Upper lobe of left lung (tissue), 5 donors: ENCODE data around the gene TMEM44.

DNA sequence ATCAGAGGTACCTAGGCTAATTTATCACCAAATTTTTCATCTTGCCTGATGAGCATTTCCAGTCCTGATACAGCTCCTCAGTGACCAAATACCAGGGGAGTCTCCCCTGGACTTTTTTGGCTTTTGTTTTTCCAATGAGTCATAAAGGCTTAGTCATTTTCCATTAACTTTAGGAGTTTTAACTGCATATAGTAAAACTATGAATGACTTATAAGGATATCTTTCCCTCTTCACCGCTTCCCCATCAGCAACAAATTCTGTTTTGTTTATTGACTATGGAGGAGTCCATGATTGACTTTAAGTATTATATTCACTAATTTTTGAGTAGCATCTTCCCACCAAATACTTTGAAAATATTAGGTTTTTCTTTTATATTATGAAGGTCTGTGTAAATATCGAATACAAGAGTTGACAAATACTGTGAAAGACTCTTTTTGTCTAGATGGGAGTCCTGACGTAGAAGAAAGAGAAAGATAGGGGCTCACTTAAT is 7.6 kb upstream of the UTS2B start:
- PRO-cap, 2 experiments: peak in 1 of 2 experiments; most common minus-strand start position 79 of the sequence (in 1)
- RAMPAGE, long total RNA, 4 experiments: no peak in any of the 4 experiments

DNA sequence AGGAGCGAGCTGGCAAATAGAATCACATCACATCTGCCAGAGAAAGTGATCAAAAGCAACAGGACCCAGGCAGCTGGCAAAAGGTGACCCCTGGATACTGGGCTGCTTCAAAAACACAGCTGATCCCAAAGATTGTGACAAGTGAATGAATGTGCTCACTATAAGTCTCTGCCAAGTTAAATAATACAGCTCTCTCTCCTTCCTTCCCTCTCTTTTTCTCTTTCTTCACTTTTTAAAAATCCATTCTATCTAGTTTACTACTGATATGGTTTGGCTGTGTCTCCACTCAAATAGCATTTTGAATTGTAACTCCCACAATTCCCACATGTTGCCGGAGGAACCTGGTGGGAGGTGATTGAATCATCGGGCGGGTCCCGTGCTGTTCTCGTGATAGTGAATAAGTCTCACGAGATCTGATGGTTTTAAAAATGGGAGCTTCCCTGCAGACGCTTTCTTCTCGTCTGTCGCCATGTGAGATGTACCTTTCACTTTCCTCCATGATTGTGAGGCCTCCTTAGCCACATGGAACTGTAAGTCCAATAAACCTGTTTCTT is 35.8 kb upstream of the PYDC2 start:
- PRO-cap, 2 experiments: no peak in any of the 2 experiments
- RAMPAGE, long total RNA, 4 experiments: no peak in any of the 4 experiments

GRCh38 chr3:191431454-191431896 is 29.5 kb upstream of the PYDC2 start:
- PRO-cap, 2 experiments: no peak in any of the 2 experiments
- RAMPAGE, long total RNA, 4 experiments: no peak in any of the 4 experiments

DNA sequence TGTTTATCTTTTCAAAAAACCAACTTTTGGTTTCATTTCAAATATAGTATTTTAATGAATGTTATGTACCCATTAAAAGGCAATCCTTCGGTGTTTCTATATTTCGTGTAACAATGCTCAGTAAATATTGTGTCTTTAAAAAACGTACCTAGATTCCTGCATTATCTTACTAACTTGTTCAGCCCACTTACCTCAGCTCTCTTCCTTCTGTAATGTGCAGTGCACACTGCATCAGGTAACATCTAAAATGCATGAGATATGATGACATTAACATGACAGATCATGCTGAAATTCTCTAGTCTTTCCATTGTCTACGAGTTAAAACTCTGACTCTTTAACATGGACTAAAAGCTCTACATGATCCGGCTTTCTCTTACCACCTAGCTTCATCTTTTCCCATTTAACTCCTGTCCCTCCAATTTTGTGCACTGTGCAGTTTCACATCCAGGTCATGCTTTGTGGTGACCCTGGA is 147.6 kb downstream of the PYDC2 start:
- PRO-cap, 2 experiments: peak in 1 of 2 experiments; most common minus-strand start position 202 of the sequence (in 1)
- RAMPAGE, long total RNA, 4 experiments: no peak in any of the 4 experiments

DNA sequence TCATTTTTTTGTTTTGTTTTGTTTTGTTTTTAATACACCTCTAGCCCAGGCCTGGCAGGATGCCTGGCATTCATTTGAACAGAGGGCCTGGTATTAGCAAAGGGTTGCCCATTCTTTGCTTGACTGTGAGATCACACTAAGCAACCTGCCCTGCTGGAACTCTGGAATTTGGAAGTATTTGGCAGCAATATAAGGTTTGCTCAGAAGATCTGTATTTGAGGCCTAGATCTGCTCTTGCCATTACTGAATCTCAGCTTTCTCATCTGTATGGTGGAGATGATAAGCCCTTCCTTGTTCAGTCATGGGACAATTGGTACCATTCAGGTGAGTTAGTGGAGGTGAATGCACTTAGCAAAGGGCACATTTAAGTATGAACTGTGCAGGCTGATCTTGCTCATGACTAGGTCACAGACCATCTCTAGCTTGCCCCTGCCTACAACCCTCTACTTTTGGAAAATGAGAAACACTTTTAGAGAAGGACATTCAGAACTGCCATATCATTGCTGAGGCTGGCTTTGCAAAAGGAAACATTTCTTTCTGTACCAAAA is 21.9 kb upstream of the ATP13A5 start:
- PRO-cap, 2 experiments: no peak in any of the 2 experiments
- RAMPAGE, long total RNA, 4 experiments: no peak in any of the 4 experiments

- PRO-cap, 2 experiments: no peak in any of the 2 experiments
- RAMPAGE, long total RNA, 4 experiments: no peak in any of the 4 experiments
Measured at GRCh38 chr3:193841747-193843000, 249.2 kb downstream of the OPA1 start.

DNA sequence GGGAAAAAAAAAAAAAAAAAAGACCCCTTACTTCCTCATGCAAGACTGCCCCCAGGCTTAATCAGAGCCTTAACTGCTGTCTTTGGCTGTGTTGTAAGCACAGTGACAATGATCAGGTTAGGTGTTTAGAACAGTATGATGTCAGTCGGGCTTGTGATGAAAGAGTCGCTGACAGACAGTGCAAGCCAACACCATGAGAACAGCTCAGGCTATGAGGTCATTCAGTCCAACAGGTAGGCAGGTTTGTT is 23.6 kb upstream of the HES1 start:
- PRO-cap, 2 experiments: no peak in any of the 2 experiments
- RAMPAGE, long total RNA, 4 experiments: no peak in any of the 4 experiments

DNA sequence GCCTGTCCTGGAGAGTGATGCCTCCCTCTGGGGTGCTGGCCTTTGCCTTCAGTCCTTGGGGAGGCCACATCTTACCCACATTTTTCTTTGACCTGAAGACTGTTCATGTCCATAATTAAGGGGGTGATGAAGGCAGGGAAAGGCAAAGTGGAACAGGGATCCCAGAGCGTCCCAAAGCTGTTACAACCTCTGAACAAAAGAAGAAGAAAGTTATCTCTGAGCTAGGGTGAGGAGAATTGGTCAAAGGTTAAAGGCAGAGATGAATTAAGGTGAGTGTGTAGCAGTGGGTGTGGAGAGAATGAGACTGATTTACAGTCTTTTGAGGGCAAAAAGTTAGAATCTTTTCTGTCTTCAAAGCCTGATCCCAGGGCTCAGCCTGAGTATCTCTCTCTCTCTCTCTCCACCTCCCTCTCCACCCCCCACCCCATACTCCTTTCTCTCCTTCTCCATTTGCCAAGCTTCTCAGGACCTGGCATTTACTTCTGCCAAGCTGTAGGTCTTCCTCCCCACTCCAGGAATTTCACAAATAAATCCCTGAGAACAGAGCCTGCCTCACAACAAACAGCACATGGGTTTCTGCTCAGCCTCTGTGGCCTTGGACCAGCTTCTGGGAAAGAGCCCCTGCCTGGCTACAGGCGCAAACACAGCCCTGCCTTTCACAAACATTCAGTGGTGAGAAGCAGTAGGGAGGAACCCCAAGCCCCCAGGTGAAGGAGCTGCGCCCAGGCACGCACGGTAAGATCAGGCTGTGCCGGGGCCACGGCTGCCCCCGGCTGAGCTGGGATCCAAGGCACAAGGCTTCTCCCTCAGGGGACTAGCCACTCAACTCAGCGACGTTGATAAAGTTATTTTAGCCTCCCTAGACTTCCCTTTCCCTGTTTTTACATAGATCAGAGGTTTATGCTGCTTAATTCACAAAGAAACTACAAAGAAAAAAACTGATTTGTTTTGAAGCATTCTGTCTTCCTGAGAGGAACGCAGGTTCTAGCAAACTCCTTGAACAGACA is 25.1 kb downstream of the HES1 start:
- PRO-cap, 2 experiments: no peak in any of the 2 experiments
- RAMPAGE, long total RNA, 4 experiments: no peak in any of the 4 experiments

DNA sequence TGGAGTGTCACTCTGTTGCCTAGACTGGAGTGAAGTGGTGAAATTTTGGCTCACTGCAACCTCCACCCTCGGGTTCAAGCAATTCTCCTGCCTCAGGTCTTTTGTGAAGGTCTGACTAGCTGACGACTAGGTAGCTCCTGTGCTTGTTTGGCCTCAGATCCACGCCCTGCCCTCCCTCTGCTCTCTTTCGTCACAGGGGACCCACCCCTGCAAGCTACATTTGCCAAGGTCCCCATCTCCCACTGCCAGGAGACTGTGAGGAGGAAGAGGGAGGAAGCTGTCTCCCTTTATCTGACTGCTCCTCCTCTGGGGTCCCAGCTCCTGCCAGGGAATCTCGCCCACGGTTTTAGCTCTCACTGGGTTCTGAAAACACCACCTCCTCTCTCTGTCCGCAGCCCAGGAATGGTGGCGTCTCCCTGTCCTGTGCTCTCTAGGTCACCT is 83.8 kb downstream of the CPN2 start:
- PRO-cap, 2 experiments: peak in 1 of 2 experiments; most common plus-strand start position 248 of the sequence (in 1)
- RAMPAGE, long total RNA, 4 experiments: no peak in any of the 4 experiments

DNA sequence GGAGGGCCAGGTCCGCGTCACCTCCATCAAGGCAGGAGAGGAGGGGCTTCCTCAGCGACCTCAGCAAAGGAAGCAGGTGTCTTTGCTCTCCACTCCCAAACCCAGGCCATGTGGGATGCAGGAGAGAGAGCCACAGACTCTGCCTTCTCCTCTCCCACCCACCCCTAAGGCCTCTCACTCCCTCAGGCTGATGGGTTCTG is 82.9 kb downstream of the CPN2 start:
- PRO-cap, 2 experiments: peak in 1 of 2 experiments; most common plus-strand start position 112 of the sequence (in 1)
- RAMPAGE, long total RNA, 4 experiments: no peak in any of the 4 experiments

DNA sequence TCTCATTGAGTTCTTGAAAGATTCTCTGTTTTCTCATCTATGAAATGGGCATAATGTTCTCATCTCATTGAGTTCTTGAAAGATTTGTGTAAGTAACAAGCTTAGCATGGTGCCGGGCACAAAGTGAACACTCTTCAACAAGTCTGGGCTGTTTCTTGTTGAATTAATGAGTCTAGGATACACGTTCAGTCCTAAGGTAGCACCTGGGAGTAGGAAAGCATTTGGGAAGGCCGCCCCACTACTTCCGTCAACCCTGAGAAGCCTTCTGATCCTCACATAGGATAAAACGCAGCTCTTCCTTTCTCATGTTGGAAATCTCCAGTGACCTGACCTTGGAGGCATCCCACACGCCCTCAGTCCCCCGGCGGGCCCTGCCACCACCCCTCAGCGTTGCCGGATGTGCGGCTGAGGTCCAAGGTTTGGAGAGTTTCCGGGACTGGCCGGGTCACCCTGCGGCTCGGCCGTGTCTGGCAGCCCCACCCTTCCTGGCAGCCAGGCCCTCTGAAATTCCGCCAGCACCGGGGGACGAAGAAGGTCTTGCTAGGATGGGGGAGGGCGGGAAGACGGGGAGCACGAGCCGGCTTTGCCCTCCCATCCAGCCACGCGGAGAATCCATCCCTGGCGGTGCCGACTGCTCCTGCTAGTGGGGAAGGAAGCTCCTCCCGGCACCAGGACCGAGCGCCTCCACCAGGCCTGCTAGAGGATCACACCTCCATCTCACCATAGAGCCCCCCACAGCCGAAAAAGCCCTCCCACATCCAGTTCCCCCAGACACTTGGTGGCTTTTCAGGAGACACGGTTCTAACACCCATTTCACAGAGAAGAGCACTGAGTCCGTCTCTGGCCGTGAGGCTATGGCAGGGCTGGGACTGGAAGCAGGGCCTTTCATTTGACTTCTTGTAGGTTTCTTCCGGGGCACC is 81.6 kb downstream of the CPN2 start:
- PRO-cap, 2 experiments: no peak in any of the 2 experiments
- RAMPAGE, long total RNA, 4 experiments: no peak in any of the 4 experiments

GRCh38 chr3:194274277-194274930 is 76.7 kb downstream of the CPN2 start:
- PRO-cap, 2 experiments: no peak in any of the 2 experiments
- RAMPAGE, long total RNA, 4 experiments: no peak in any of the 4 experiments

- PRO-cap, 2 experiments: peak in 1 of 2 experiments; most common plus-strand start chr3:194296690 (in 1)
- RAMPAGE, long total RNA, 4 experiments: no peak in any of the 4 experiments
Measured at GRCh38 chr3:194296368-194296861, 54.7 kb downstream of the CPN2 start.

DNA sequence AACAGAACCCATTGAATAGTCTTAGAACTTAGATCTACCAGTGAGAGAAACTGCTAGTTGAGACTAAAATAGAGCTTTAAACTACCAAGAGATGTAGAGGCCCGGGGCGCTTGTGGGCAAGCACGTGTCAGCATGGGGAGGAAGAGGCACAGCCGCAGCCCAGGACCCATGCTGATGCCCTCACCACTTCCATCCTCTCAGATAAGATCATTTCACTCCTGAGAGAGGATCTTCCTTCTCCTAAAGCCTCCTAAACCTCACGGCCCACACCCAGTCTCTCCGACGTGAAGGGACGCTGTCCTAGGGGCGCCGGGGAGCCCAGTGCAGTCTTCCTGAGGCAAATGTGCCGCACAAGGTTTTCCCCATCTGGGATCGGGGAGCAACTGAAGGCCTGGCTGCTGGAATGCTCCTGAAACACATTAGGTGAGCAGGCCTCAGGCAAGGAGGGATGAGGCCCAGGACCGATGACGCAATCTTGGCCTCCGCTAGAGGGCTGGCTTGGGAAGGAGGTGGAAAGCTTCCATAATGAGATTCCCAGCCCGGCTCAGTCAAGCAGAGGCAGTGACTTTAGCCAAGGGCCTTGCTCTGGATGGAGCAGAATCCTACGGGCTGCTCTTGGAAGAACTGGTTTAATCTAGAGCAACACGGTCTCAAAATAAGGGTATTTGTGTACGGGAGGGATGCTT is 50.9 kb downstream of the CPN2 start:
- PRO-cap, 2 experiments: no peak in any of the 2 experiments
- RAMPAGE, long total RNA, 4 experiments: no peak in any of the 4 experiments

- PRO-cap, 2 experiments: no peak in any of the 2 experiments
- RAMPAGE, long total RNA, 4 experiments: no peak in any of the 4 experiments
Measured at GRCh38 chr3:194330423-194331190, 20.5 kb downstream of the CPN2 start.

- PRO-cap, 2 experiments: no peak in any of the 2 experiments
- RAMPAGE, long total RNA, 4 experiments: start-site peak on the plus strand in 2 of 4 experiments, at chr3:194632875-194632933 at its widest, 6 to 13 reads per replicate
Measured at GRCh38 chr3:194632561-194633251, 513 bp downstream of the TMEM44 start.

GRCh38 chr3:194633252-194634028 is at the start of gene TMEM44:
Gene TMEM44 (minus strand): TSS chr3:194633419.
- PRO-cap, 2 experiments: peak in 2 of 2 experiments; most common plus-strand start chr3:194633570 (in 1); most common minus-strand start chr3:194633371 (in 1)
- RAMPAGE, long total RNA, 4 experiments: start-site peak on the minus strand in 1 of 4 experiments, at chr3:194633585-194633880 at its widest, 18 reads per replicate

- PRO-cap, 2 experiments: no peak in any of the 2 experiments
- RAMPAGE, long total RNA, 4 experiments: no peak in any of the 4 experiments
Measured at GRCh38 chr3:194639121-194639720, 6.0 kb upstream of the TMEM44 start.

GRCh38 chr3:194661268-194661718 is 10.7 kb downstream of the LSG1 start:
- PRO-cap, 2 experiments: no peak in any of the 2 experiments
- RAMPAGE, long total RNA, 4 experiments: no peak in any of the 4 experiments

- PRO-cap, 2 experiments: peak in 1 of 2 experiments; most common plus-strand start chr3:194871593 (in 1); most common minus-strand start chr3:194871578 (in 1)
- RAMPAGE, long total RNA, 4 experiments: no peak in any of the 4 experiments
Measured at GRCh38 chr3:194871517-194872489, 186.1 kb downstream of the FAM43A start.